ENCODE measurements around a stretch of chr12.

- PRO-cap, 3 experiments = peak in 1 of 3 experiments; most common minus-strand start chr12:2960782 (in 1)
Measured at GRCh38 chr12:2960333-2961131, 1.3 kb downstream of the TEAD4 start.

GRCh38 chr12:3102870-3103533, 25.8 kb downstream of the TSPAN9 start:
- PRO-cap, 3 experiments = no peak in any of the 3 experiments

DNA sequence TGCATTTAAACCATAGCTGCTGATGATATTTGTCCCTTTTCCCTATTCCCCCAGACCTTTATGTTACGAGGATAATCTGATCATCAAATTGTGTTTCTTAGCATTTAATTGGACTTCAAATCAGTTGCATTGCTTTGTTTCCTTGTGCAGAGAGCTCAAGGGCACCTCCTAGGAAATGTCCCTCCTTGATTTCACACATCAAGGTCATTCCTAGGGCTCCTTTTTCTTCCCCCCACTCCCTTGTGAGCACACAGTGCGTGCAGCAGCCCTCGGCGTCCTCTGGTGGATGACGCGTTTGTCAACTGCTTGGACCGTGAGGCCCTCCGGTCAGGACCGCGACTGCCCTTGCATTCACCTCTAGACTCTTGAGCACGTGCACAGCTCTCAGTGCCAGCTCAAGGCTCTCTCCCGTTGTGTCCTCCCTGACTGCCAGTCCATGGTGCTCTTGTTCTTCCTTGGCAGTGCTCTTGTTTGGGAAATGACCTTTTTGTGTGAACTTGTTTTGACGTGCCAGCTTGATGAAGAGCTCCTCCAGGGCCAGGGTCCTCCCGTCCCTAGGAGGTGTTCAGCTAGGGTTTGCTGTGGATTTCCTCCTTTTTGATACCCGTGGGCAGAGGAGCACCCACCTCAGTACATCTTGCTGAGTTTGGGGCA, 67.8 kb downstream of the TSPAN9 start:
- PRO-cap, 3 experiments = no peak in any of the 3 experiments

DNA sequence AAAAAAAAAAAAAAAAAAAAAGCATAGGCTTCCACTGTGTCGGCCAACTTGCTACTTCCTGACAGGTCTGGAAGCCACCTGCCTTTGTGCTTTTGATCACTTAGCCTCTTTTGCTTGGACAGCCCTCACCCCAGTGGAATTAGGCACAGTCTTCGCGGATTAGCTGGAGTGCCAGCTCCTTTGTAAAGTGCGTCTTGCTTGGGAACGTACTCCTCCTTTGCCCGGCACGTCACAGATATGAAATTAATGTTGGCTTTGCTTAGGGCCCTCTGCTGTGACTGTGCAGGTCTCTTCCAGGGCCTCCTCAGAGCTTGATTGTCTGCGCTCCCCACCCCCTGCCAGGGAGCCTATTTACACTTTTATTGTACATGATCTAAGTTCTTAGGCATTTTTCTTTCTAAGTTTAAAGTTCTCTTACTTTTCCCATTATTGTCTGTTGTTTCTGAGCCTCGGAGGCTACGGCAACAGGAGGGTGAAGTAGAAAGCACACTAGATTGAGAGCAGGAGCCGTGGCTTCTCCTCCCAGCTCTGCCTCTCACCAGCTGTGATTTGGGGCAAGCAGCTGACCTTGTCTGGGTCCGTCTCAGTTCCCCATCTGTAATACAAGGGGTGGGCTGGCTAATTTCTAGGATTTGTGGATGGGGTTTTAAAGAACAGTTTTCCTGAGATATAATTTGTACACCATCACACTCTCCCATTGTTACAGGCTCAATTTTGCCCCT, 81.7 kb downstream of the TSPAN9 start:
- PRO-cap, 3 experiments = no peak in any of the 3 experiments

- PRO-cap, 3 experiments = peak in 3 of 3 experiments; most common plus-strand start chr12:3200345 (in 3)
Measured at GRCh38 chr12:3199883-3200980, 123.1 kb downstream of the TSPAN9 start.

DNA sequence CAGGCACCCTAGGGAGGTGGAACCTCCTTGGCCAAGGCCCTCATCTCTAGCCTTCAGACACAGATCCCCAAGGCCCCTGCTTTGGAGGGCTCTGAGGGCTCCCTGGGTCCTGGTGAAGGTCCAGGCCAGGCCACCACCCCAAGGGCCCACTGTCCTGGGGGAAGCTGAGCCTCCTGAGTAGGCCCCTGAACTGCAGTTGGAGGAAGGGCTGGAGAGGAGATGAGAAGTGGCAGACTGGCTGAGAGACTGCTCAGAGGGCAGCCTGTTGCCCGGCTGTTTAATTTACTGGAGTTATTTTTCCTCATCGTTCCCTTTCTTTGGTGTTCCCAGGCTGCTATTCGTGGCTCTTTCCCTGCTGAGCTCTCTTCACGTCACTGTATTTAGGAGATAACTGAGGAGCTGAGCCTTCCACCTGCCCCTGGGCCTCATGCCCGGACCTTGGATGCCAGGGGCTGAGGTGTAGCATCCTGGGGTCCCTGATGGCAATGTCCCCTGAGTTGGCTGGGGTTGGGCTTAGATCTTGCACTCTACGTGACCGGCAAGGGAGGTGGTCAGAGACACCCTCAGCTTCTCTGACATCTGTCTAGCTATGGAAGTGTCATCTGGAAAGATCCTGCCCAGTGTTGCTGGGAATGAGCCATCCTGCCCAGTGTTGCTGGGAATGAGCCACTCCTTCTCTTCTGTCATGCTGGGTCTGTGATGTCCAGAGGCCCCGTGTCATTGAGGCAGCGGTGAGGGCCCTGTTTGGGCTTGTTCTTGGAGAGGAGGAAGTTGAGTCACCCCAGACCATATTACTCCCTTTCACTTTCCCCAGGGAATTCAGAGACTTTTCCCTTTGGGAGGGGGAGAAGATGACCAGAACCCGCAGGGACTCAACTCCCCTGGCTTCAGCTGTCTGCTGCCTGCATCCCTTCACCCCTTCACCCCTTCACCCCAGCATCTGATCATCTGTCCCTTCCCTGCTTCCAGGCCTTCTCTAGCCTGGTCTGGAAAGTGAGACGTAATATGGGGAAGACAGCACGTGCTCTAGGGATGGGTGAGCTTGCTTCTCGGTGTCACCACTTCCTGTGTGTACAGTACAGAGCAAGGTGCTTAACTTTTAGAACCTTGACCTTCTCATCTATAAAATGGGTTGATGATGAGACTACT, 140.0 kb downstream of the TSPAN9 start:
- PRO-cap, 3 experiments = no peak in any of the 3 experiments

DNA sequence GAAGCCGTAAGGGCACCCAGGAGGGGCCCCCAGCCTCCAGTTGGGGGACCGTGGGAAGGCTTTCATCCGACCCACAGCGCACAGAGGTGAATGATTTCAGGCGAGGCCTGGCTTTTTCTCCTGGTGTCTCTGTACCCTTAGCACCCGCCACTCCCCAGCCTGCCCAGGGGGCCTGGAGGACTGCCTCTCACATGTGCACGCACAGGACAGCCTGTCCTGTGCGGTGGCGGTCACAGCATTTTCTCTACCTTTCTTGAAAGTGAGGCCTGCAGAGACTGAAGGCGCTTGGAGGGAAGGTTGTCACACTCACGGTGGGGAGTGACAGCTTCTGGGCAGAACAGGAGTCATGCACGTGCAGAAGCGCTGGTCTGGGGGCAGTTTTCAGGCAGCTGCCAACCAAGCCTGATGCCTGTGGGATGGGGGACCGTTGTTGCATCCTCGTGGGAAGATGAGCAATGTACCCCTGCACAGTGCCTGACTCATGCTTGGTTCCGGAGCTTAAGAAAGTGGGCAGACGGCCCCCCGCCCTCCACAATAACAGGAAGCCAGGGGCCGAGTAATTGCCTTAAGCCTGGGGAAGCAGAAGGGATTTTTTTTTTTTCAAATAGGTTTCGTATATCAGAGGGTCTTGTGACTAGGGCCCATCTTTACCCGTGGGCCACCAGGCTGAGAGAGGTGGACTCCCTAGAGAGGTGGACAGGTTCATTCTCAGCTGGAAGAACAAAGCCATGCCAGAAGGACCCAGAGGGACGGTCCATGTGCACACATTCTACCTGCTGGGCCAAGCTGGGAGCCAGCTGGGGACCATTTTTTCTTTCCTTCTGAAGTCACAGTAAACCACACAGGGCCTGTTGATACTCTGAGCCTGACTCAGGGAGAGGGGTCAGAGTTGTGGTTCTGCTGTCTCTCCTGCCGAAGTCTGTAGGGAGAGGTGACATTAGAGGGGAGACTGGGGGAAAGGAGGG, 148.3 kb downstream of the TSPAN9 start:
- PRO-cap, 3 experiments = no peak in any of the 3 experiments

- PRO-cap, 3 experiments = no peak in any of the 3 experiments
Measured at GRCh38 chr12:3252188-3252851, 175.1 kb downstream of the TSPAN9 start.

- PRO-cap, 3 experiments = peak in 1 of 3 experiments; most common plus-strand start chr12:3300372 (in 1)
Measured at GRCh38 chr12:3299939-3300673, 190.9 kb upstream of the PRMT8 start.

DNA sequence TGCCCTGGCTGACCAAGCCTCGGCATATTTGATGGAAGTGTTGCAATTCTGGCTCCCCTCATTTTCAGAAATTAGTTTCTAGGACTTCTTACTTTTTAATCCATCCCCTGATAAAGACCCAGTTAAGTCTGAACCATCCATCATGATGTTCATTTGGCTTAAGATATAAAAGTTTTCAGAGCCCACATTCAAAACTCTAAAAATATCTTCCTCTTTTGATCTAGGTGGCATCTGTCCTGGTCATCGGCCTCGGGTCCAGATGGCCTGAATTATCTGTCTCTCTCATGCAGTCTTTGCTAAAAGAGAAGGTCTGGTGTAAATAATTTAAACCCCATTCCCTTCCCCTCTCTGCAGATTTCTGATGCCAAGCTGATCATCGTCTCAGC, 173.2 kb upstream of the PRMT8 start:
- PRO-cap, 3 experiments = peak in 2 of 3 experiments; most common plus-strand start position 250 of the sequence (in 2)

GRCh38 chr12:3333384-3333953, 157.5 kb upstream of the PRMT8 start:
- PRO-cap, 3 experiments = no peak in any of the 3 experiments

DNA sequence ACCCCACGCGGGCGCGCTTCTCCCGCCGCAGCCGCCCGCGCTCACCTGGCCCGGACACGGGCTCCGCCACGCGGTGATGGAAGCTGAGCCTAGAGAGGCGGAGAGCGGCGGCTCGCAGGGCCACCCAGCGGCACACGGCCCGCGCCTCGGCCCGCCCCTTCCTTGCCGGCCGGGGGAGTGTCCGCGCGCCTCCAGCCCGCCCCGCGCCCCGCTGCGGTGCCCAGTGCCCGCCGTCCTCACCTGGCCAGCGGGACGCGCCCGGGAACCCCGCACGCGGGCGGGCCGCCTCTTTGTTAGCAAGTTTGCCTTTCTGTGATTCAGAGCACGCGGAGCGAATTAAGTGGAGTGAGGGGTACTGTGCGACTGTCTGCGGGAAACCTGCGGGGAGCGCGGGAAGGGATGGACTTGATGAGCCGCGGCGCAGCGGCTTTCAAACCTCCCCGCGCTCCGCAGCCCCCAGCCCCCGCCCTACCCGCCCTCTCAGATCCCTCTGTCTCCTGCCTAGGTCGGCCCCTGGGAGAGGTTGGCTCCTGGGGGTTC, 124.9 kb upstream of the PRMT8 start:
- PRO-cap, 3 experiments = peak in 1 of 3 experiments; most common plus-strand start position 250 of the sequence (in 1); most common minus-strand start position 58 of the sequence (in 1)

DNA sequence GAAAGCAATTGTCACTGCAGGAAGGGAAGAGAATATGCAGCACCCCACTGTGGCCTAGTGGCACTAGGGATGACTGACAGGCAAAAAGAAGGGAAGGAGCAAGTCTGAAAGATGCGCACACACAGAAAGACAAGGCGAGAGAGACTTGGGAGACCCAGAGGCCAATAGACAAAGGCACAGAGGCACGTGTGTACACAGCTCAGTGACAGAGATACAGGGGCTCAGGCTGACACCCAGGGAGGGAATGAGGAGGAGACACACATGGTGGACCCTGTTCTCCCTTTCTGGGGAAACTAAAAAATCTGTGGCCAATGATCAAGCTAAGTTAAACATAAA, 78.8 kb downstream of the CRACR2A start:
- PRO-cap, 3 experiments = no peak in any of the 3 experiments

DNA sequence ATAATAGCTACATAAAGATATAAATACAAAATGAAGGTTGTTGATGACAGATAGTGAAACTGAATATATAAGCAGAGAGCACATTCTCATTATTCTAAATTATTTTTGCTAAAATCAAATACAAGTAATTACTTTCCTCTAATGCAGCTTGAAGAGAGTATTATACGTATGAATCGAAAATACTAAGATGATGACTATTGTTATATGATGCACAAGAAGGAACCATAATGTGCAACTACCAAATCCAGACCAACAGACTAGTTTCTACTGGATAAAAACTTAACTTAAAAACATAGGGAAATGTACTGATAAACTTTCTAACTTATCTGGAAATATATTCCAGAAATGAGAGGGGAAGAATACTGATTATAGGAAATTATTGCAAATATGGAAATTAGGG, 2.4 kb downstream of the PARP11 start:
- PRO-cap, 3 experiments = no peak in any of the 3 experiments

- PRO-cap, 3 experiments = no peak in any of the 3 experiments
Measured at GRCh38 chr12:3951018-3951241, 77.7 kb upstream of the PARP11 start.

DNA sequence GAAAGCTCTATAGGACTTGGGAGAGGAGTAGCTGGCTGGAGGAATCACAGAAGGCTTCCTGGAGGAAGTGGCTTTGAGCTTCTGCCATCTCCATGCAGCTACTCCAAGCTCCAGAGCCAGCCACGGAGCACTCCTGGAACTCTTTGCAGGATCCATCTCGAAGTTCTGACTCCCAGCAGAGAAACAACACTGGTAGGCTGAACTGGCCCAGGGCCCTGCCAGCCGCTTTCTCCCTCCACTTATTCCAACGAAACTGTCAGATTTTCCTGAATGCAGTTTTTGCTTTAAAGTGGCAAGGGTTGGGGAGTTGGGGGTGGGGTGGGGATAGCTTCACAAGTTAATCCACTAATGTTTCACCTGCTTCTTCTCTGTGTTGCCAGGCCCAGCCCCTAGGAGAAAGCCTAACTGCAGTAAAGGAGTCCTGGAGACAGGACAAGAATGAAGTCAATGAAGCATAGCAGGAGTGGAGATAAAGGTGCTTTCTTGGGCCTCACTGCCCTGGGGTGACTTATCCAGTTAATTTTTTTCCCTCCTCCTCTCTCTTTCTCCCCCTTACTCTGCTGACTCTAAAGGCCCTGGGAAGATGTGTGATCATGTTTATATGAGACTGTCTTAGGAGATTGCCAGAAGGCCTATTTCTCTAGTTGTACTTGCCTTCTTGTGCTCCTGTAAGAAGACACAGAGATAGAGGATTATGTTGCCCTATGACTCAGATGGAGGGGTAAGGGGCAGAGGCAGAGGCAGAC, 140.3 kb upstream of the PARP11 start:
- PRO-cap, 3 experiments = no peak in any of the 3 experiments

- PRO-cap, 3 experiments = peak in 2 of 3 experiments; most common plus-strand start chr12:4031540 (in 1); most common minus-strand start chr12:4031268 (in 1)
Measured at GRCh38 chr12:4030805-4031905, 158.0 kb upstream of the PARP11 start.

DNA sequence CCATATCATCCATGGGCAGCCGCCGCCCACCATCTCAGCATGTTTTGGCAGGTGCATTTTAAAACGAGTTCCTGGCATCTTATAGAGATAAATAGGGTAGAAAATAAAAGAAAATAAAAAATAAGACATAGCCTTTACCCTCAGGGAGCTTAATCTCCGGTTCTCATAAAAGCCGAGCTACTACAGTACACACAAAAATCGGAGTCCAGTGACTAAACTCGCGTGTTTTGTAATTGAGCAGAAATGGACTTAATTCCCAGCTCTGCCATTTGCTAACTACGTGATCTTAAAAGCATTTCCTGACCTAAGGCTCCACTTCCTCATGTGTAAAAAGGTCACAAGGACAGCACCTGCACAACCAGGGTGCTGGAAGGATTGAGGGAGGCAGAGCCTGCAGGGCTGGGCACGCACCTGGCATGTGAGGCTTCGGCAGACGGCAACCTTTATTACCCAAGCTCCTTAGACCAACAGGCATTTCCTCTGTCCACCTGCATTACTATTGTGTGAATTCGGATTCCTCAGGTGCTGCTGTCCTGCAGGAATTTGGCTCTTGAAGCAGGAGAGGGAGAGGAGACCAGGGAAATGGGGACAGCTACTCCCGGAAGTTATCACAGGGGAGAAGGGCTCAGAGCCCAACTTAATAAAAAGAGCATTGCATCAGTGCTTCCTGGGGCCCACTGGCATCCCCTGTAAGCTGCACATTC, 157.4 kb upstream of the CCND2 start:
- PRO-cap, 3 experiments = no peak in any of the 3 experiments

DNA sequence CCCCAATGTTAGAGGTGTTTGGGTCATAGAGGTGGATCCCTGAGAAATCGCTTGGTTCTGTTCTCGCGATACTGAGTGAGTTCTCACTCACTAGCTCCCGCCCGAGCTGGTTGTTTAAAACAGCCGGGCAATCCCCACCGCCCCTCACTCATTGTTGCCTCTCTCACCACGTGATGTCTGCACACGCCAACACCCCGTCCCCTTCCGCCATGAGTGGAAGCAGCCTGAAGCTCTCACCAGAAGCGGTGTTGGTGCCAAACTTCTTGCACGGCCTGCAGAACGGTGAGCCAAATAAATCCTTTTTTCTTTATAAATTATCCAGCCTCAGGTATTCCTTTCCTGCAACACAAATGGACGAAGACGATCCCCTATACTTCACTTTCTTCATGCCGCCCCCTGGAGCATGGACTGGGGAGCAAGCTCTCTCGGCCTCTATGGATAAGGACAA, 45.4 kb upstream of the CCND2 start:
- PRO-cap, 3 experiments = no peak in any of the 3 experiments

DNA sequence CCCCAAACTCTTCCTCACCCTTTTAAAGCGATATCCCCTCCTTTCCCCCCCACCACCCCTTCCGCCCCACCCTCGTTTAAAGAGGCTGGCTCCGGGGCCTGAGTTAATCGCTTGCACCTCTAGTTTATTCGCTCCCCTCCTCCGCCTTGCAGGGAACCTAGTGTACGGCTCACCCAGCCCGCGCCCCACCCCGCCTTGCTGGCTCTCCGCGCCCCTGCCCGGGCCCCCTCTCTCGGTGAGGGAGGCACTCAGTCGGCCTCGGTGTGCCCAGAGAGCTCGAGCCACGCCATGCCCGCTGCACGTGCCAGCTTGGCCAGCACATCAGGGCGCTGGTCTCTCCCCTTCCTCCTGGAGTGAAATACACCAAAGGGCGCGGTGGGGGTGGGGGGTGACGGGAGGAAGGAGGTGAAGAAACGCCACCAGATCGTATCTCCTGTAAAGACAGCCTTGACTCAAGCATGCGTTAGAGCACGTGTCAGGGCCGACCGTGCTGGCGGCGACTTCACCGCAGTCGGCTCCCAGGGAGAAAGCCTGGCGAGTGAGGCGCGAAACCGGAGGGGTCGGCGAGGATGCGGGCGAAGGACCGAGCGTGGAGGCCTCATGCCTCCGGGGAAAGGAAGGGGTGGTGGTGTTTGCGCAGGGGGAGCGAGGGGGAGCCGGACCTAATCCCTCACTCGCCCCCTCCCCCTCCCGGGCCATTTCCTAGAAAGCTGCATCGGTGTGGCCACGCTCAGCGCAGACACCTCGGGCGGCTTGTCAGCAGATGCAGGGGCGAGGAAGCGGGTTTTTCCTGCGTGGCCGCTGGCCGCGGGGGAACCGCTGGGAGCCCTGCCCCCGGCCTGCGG, 1.2 kb upstream of the CCND2 start:
- PRO-cap, 3 experiments = peak in 3 of 3 experiments; most common plus-strand start position 79 of the sequence (in 2)

Data from Metastatic Breast Carcinoma in the Ovary (tissue), 3 donors.